Temporal lobe (tissue), 2 donors: ENCODE results near the genes ELOVL6 and FAM241A.

GRCh38 chr4:110165230-110165856, 33.1 kb downstream of the ELOVL6 start:
- RAMPAGE, long total RNA: no peak

DNA sequence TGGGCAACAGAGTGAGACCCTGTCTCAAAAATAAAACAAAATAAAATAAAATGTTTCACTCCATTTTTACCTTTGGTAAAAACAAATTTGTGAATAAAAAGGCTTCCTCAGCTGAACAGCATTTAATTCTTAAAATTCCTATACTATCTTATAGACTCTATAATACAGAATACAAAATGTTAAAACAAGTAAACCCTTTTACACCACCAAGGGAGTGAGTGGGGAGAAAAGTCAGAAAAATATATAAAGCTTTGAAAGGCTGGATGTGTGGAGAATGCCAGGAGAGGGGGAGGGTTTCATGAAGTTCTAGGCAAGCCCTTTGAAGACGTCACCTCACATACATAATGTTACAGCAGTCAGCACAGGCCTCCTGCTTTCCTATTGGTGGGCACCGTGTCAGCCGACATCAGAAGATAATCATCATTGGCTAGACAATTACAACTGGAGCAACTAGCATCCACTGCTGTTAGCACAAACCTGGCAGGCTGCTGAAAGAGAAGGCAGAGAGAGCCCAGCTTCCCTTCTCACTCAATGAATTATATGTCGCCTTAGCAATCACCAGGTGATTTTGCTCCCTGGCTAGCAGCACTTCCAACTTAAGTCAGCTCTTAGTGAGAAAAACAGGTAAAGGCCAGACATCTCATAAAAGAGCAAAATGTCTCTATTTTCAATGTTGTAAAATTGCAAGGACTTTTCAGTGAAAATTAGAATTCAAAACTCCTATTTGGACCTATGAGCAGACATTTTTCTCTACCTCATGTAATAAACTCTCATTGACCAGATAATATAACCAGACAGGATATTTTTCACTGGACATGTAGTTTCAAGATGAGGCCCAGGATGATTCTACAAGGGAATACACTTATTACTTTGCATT, 4.6 kb downstream of the ELOVL6 start:
- RAMPAGE, long total RNA: no peak

DNA sequence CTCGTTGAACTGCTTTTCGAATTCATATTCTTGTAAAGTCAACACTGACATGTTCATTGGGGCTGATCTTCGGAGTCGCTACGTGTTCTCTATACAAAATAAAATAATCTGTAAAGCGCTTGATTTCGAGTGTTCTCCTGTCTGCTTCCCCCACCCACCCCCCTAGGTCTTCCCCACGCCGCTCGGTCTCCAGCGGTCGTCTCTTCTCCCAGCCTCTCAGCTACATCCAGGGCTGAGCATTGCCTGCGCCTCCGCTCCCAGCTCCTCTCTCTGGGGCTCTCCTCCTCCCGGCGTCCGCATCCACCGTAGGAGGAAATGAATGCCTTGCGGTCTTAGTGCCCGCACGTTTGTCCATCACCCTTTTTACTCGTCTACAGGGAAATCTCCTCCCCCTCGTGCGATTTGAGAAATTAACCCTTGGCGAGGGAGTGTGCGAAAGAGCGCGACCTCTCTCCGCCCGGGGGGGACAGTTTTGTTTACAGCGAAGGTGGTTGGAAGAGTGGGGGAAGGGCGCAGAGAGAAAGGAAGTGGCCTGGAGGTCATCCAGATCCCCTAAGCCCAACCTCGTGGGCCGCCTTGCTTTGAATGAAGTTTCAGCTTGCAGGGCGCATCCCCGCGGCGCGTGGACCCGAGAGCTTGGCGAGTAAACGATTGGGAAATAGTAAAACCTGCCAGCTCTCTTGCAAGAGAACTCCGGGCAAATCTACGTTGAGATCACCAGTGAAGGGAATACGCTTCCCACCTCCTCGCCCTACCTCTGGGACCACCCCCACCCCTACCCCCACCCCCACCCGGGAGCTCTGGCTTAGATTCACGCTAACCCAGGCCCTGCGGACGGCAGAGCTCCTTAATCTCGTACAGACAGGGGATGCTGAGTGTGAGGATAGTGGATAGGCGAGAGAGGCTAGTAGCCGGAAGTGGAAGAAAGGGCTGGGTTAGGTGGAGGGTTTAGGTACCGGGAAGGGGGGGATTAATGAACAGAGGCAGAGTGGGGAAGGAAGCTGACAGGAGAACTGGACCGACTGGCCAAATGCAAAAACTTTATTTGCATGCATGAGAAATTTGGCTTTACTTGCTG, at the start of gene ELOVL6:
TSS of gene ELOVL6 (minus strand) at position 337 of the 1,078 bp plus-strand sequence.
- RAMPAGE, long total RNA: no peak

GRCh38 chr4:110620639-110621064, 2.2 kb downstream of the PITX2 start:
- RAMPAGE, long total RNA: no peak

GRCh38 chr4:110628655-110629126, 5.8 kb upstream of the PITX2 start:
- RAMPAGE, long total RNA: no peak

DNA sequence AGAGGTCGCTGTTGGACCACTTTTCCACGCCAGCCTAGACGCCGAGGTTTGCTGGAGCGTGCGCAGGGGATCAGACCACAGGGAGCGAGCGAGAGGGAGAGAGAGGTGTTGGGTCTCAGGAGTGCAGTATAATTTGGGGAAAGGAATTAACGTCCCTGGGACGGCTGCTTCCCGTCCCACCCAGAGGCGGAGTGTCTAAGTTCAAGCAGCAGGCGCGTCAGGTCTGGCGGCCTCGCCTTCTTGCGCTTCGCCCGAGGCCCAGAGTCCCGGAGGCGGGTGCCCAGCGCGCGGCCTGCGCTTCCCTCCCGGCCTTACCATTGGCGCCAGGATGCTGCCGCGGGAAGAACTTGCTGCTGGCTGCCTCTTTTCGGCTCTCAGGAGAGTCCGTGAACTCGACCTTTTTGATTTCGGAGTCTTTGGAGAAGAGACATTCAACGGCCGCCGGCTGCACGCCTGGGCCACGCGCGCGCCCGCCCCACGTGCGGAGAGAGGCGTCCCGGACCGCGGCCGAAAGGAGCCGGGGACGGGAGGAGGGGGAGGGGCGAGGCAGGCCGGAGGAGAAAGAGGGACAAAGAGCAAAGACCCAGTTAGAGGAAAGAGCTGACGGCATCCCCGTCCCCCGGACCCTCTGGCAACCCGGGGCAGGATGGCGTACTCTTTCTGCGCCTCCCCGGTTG, 9.3 kb upstream of the PITX2 start:
- RAMPAGE, long total RNA: no peak

DNA sequence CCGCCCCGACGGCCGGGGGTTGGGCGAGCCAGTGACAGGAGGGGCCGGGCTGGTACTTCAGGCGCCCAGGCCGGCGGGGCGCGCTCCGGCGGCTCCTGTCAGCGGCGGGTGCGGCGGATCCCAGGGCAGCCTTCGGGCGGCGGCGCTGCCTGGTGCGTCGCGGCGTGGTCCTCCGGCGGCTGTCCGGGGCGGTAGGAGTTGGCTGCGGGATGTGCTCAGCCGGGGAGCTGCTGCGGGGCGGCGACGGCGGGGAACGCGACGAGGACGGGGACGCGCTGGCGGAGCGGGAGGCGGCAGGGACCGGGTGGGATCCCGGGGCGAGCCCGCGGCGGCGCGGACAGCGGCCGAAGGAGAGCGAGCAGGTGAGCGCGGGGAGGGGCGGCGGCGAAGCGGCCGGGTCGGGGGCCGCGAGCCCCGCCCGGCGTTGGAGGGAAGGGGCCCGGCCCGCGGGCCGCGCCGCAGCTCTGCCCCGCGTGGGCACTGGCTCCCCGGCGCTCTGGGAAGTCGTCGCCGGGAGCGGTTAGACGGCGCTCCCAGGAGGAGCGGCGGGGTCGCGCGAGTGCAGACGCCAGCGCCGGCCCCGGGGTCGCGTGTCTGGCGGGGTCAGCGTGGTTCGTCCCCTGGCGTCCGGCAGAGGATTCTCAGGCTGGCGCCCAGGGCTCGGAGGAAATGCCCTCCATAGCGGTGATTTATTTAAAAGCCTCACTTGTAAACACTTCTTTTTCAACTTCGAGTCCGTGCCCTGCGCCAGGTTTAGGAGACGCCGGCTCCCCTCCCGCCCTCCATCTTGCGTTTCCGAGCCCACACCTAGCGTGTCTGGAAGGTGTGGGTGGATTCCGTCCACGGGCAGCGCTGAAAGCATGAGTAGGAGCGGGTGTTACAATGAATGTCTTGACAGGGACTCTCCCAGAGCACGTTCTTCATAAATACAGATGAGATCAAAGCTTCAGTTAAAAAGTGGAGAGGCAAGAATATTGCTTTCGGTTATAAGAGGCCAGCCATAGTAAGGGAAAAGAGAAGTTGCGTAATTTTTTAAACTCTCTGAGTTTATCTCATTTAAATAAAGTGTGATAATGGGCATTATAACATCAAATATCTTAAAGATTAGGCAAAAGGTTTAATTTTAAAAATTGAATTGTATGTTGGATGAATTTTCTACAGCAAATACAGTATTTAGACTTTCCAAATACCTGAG, at the start of gene FAM241A:
TSS of gene FAM241A (plus strand) at position 83 of the 1,195 bp plus-strand sequence.
- RAMPAGE, long total RNA: no peak

- RAMPAGE, long total RNA: no peak
These were observed 1.4 kb downstream of the TIFA start for GRCh38 chr4:112284230-112284868.

- RAMPAGE, long total RNA: no peak
These were observed 9.3 kb downstream of the LARP7 start for GRCh38 chr4:112645965-112646984.

- RAMPAGE, long total RNA: no peak
These were observed 69.4 kb downstream of the LARP7 start for GRCh38 chr4:112705912-112707254.

- RAMPAGE, long total RNA: no peak
These were observed 14.8 kb downstream of the ANK2 start for GRCh38 chr4:113064148-113064712.

- RAMPAGE, long total RNA: no peak
These were observed 345.3 kb downstream of the ANK2 start for GRCh38 chr4:113394636-113395297.

- RAMPAGE, long total RNA: no peak
These were observed 355.4 kb downstream of the ANK2 start for GRCh38 chr4:113404737-113405395.

GRCh38 chr4:113406685-113407164, 354.8 kb downstream of the CAMK2D start:
- RAMPAGE, long total RNA: no peak

- RAMPAGE, long total RNA: no peak
These were observed 308.3 kb downstream of the CAMK2D start for GRCh38 chr4:113453226-113453664.

GRCh38 chr4:113470016-113470598, 291.4 kb downstream of the CAMK2D start:
- RAMPAGE, long total RNA: no peak

DNA sequence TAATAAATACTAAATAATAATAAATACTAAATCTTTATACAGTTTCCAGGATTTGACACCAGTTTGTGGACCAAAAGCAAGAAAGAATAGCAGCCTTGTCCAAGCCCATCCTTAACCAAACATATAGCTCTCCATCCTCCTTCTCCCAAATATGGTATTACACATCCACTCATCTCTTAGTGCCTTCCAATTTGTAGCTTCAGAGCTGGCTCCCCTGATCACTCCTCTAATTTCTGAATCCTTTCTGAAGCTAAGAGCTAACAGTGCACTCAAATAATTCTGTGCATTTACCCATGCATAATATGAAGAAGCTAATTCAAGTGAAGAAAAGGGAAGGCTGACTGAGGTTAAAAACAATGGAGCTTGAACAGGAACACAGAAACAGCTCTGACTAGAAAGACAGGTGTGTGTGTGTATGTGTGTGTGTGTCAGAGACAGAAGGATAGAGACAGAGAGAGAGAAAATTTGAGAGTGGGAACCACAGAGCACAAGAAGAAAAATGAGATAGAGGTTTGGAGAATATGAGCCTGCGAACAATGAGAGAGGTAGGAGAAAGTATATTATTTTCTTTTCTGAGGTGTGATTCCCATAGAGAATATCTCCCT, 123.6 kb downstream of the CAMK2D start:
- RAMPAGE, long total RNA: no peak

DNA sequence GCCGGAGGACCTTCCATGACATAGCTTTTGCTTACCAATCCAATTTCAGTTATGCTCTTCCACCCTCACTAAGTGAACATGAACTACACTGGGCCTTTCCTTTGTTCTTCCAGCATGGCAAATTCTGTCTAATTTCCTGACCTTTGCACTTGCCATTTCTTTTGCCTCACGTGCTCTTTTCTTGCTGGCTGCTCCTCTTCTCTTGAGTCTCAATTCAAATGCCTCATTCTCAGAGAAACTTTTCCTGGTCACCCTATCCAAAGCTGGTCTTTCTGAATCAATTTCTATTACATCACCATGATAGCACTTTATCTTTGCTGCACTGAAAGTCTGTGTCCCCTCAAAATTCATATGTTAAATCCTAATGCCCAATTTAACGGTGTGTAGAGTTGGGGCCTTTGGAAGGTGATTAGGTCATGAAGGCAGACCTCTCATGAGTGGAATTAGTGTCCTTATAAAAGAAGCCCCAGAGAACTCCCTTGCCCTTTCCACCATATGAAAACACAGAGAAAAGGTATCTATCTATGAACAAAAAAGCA, 32.1 kb downstream of the CAMK2D start:
- RAMPAGE, long total RNA: no peak

GRCh38 chr4:113739188-113739815, 22.2 kb downstream of the CAMK2D start:
- RAMPAGE, long total RNA: no peak

- RAMPAGE, long total RNA: no peak
These were observed 20.8 kb downstream of the CAMK2D start for GRCh38 chr4:113740733-113741205.